ENCODE data around the gene TMCC3.

- PRO-cap, result no peak
- RAMPAGE, long total RNA, 2 experiments, result no peak in any of the 2 experiments
These were observed 20.1 kb downstream of the SOCS2 start for GRCh38 chr12:93592639-93592947.

GRCh38 chr12:93595327-93595903, 22.9 kb downstream of the SOCS2 start:
- PRO-cap, result no peak
- RAMPAGE, long total RNA, 2 experiments, result no peak in any of the 2 experiments

GRCh38 chr12:93682821-93683545, 5.8 kb downstream of the CRADD start:
- PRO-cap, result no peak
- RAMPAGE, long total RNA, 2 experiments, result no peak in any of the 2 experiments

- PRO-cap, result no peak
- RAMPAGE, long total RNA, 2 experiments, result no peak in any of the 2 experiments
These were observed 75.1 kb upstream of the PLXNC1 start for GRCh38 chr12:94073282-94073707.

DNA sequence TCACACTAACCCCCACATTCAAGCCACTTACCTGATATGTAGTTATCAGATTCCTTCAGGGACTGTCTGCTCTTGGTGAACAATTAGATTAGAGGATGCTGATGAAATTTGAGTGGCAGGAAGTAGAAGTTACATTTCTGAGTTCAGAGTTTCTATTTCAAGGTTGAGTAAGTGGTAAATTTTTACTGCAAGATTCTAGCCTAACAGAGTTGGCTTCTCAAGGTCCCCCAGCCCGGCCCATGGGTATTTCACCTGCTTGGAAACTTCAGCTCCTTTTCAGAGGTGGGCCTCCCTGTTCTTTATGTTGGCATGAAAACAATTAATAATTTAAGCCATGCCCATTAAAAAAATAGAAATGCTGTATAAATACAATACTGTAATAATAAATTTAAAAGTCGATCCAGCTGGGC, 56.5 kb downstream of the PLXNC1 start:
- PRO-cap, result no peak
- RAMPAGE, long total RNA, 2 experiments, result no peak in any of the 2 experiments

DNA sequence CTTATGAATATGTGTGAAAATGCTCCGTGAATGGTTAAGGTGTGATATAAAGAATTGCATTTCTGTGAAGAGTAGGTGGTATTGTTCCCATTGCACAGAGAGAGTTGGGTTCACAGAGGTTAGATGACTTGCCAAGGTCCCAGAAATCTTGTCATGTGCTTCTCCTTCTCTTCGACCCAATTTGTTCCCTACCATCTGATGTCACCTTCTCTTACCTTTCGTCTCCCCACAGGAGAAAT, 95.9 kb downstream of the PLXNC1 start:
- PRO-cap, result no peak
- RAMPAGE, long total RNA, 2 experiments, result no peak in any of the 2 experiments

DNA sequence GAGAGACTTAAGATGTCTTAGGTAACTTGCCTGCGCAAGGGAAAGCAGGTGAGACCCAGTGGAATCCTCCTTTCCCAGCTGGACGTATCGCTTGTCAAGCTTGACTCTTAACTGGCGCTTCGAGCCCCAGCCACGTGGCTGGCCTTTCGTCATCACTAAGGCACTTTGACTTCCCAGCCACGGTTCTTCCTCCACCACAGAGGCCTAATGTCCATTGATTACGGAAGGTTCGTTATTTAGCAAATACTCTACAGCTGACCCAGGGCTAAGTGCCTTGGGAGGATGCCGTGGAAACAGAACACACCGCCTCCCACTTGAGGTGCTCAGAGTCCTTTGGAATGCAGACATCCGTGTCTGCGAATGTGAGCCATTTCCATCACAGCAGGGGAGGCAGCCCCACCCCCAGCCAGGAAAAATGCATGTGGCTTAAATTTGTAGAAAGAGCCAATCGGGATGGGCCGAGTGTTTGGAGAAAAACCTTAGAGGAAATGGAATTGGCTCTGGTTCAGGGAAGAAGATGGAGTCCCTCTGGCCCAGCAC, 115.6 kb downstream of the PLXNC1 start:
- PRO-cap, result no peak
- RAMPAGE, long total RNA, 2 experiments, result no peak in any of the 2 experiments

DNA sequence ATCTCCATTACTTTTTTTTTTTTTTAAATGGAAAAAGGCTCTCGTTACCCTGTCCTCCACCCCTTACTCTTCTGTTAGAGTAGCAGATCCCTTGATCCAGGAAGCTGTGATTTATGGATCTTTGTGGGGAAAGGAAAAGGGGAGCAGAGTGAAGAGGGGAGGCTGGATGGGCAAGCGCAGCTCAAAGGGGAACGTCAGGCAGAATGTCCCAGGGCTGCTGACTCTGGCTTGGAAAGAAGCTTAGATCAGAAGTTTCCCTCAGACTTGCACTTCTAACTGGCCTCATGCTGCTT, 122.3 kb downstream of the PLXNC1 start:
- PRO-cap, result no peak
- RAMPAGE, long total RNA, 2 experiments, result no peak in any of the 2 experiments

DNA sequence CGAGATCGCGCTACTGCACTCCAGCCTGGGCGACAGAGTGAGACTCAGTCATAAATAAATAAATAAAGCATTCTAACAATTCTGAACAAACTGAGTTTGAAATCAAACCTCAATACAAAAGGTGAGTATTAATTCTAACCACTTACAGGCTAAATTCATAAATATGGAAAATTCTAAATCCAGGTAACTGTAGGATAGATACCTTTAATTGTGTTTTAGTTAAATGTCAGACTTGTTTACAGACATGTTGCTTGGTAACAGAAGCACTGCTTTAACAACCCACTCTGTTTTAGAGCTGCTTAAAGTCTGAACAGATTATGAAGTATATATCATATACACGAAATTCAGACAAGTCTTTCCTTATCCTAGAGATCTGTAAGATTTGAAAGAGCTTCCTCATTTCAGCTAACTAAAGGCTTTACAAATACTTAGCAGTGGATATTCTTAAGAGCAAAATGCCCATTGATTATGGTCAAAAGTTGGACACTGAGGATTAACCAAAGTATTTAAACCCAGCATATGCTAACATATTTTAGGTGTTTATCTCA, 907 bp downstream of the CEP83 start:
- PRO-cap, result no peak
- RAMPAGE, long total RNA, 2 experiments, result no peak in any of the 2 experiments

DNA sequence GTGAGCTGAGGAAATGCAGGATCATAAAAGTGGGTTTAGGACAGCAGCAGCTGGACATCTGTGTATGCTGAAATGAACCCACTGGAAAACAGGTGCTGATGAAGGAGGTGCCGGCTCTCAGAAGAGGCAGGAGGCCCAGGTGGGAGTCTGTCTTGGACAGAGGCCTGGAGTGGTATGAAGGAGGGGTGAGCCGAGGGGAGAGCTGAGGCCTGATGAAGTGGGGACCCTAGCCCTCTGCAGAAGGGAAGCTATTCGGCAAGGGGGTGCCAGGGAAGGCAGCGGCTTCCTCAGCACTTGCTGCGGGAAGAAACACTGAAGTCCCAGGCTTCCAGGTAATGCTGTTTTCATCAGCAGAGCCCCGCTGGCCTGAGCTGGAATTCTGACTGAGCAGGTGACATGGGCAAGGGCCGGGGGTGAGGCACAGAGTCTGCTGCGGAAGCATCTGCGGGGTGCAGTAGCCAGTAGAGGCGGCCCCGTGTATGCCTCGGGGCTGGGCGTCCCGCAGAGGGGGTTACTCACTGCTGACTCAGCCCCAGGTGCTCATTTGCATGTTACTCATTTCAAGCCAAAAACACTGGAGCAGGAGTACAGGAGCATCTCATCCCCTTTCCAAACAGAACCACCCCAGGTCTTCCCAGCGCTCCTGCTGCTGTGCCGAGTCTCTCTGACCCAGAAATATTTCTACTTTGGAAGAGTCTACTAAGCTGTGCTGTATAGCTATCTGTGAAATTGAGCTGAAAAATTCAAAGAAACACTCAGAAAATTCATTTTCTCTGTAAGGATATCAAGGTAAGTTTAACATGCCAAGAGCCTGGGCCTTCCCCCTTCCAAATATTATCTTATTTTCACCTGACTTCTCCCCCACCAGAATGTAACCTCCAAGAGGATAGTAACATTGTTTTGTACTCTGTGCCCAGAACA, 89.5 kb downstream of the TMCC3 start:
- PRO-cap, result no peak
- RAMPAGE, long total RNA, 2 experiments, result no peak in any of the 2 experiments

DNA sequence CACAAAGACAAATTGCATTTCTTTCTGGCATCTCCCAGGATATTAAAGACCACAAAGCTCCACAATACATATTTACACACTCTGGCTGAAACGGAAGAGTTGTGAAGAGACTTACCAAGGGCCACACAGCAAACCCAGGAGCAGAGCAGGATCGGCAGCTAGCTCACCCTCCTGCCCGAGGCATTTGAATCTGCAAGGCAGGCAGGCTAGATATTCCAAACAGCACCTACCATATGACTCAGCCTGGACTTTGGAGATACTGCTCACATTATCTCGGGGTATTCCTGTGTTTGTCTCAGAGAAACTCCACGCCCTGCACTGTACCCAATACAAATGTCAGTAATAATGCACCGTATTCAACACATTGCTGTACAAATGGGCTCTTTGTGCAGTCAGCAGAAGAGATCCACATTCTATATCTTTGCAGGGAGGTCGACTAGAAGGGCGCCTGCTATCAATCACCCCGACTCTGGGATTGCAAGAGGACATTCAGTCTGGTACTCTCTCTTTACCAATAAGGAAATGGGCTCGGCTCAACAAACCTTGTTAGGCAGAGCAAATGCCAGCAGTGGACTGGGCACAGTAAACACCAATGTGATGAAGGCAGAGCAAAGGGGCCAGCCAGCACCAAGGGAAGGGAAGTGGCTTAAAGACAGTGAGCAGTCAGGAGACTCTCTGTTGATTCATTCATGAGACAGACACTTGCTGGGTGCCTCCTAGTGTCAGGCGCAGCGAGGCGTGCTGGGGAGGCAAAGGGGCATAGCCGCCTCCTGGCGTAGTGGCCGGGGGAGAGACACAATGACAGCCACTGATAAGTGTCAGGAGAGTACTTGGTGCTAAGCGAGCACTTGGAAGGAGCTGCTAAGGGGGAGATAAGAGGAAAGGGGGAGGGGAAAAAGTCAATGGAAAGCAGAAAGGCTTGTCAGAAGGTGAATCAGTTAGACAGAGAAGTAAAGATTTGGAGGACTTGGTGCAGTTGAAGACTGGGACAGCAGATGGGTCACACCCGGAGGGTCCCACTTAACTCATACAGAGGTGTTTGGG, 34.2 kb downstream of the TMCC3 start:
- PRO-cap, result unidirectional peak, minus-strand start at position 186 of the sequence
- RAMPAGE, long total RNA, 2 experiments, result no peak in any of the 2 experiments

GRCh38 chr12:94650277-94651007, at the start of gene TMCC3:
TSS of gene TMCC3 (minus strand) at chr12:94650557.
- PRO-cap, result unidirectional peak, minus-strand start at chr12:94650454; unidirectional peak, minus-strand start at chr12:94650557
- RAMPAGE, long total RNA, 2 experiments, result no peak in any of the 2 experiments

- PRO-cap, result no peak
- RAMPAGE, long total RNA, 2 experiments, result no peak in any of the 2 experiments
These were observed 39.3 kb upstream of the TMCC3 start for GRCh38 chr12:94689674-94689984.

GRCh38 chr12:95116772-95117296, 43.4 kb upstream of the NR2C1 start:
- PRO-cap, result no peak
- RAMPAGE, long total RNA, 2 experiments, result no peak in any of the 2 experiments

- PRO-cap, result no peak
- RAMPAGE, long total RNA, 2 experiments, result no peak in any of the 2 experiments
These were observed 88.2 kb upstream of the METAP2 start for GRCh38 chr12:95385718-95386235.

GRCh38 chr12:95446323-95446945, 27.5 kb upstream of the METAP2 start:
- PRO-cap, result no peak
- RAMPAGE, long total RNA, 2 experiments, result no peak in any of the 2 experiments

DNA sequence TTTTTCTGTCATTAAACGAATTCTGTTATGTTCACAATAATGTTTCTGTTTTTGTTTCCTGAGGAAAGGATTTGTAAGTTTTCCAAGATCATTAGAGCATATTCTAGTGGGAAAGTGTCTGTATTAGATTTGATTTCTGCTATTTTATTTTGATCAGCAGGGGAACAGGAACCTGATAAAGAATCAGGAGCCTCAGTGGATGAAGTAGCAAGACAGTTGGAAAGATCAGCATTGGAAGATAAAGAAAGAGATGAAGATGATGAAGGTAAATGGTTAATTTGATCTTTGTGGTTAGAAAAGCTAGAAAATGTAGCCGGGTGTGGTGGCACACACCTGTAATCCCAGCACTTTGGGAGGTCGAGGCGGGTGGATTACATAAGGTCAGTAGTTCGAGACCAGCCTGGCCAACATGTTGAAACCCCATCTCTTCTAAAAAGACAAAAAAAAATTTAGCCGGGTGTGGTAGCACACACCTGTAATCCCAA, 2.0 kb downstream of the METAP2 start:
- PRO-cap, result no peak
- RAMPAGE, long total RNA, 2 experiments, result no peak in any of the 2 experiments

DNA sequence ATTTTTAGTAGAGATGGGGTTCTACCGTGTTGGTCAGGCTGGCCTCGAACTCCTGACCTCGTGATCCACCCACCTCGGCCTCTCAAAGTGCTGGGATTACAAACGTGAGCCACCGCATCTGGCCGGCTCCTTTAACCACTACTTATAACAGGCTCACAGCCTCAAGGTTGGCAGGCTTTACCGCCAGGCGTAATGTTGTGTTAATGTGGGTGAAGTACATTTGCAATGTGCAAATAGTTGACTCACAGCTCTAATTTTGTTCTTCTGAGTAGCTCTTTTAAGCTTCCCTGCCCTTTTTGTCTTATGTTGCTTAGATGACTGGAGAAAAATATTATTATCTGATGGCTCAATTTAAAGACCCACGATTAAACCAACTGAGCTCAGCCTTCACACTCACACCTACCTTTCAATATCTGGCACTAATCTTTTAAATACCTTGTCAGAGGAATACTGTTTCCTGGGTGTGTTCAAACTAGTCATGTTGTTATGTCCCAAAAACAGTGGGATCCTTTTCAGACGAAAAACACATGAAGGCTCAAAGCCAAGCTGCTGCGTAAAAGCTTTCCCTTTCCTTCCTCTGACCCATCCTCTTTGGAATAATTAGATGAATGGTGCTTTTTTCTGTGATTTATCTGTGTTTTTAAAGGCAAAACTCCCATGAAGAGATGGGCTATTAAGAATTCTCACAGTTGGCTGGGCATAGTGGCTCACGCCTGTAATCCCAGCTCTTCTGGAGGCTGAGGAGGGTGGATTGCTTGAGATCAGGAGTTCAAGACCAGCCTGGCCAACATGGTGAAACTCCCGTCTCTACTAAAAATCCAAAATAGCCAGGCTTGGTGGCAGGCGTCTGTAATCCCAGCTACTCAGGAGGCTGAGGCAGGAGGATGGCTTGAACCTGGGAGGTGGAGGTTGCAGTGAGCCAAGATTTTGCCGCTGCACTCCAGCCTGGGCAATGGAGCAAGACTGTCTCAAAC, 57.3 kb upstream of the USP44 start:
- PRO-cap, result no peak
- RAMPAGE, long total RNA, 2 experiments, result no peak in any of the 2 experiments

DNA sequence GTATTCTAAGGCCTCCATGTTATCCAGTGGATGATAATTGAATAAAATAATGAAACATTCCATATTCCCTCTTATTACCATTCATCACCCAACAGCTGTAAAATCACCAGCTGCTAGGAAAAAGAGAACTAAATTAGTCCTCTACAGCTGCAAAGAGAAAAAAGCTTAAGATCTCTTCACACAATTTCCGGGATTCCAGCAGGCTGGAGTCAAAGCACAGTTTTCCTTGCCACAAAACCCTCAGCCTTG, 57.5 kb downstream of the NTN4 start:
- PRO-cap, result no peak
- RAMPAGE, long total RNA, 2 experiments, result no peak in any of the 2 experiments

GRCh38 chr12:95789036-95789968, 1.3 kb downstream of the NTN4 start:
- PRO-cap, result unidirectional peak, plus-strand start at chr12:95789705; unidirectional peak, plus-strand start at chr12:95789895
- RAMPAGE, long total RNA, 2 experiments, result no peak in any of the 2 experiments